ENCODE results near the genes THBS1 and INAFM2.

GRCh38 chr15:38671493-38672254 lies 107.1 kb upstream of the RASGRP1 start:
- PRO-cap: no peak

DNA sequence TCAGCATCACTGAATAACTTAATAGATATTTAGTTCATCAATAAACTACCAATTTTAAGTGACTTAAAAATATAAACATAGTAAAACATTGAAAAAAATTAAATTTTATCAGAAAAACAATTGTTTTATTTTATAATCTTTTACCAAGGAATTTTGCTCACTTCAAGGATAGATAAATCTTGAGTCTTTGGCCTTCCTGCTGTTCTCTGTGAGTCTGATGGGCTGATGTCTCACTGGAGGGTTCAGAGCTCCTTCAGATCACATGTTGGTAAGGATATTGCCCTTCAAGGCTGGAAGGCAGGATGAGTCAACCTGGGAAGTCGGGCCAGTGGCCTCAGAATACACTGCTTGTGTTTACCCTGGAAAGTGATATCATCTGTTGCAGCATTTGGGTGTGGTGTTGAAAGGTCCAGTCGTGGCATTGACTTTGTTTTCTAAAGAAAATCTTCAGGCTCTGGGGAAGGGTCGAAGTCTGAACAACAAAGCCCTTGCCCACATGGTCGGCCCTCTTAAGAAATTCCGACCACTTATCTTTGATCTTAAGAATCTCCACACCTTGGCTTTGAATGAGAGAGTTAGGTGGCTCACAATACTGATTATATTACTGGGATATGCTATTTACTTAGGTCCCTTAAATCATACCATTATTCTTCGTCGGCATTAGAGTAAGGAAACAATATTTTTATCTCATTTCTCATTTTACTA lies 303.7 kb upstream of the RASGRP1 start:
- PRO-cap: no peak

DNA sequence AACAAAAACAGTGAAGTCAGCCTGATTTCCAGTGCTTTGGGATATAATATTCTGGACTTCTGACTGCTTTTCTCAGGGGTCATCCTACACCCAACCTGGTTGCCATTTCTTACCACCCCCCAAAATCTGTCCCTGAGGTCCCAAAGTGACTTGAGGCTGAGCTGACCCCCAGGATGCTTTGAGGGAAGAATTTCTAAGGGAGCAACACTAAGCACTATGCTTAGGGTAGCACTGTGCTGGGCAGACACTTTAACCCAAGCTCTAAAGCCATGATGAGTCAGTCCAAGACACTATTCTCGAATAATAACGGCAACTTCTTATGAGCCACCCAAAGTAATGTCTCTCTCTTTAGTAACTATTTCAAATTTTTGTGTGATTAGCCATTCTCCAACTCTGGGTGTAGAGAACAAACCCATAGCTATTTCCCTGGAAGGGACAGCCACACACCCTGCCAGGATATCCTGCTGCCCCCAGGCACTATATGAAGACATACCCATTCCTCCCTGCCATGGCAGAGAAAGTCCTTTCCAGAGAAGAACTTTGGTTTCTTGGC lies 385.0 kb upstream of the THBS1 start:
- PRO-cap: no peak

DNA sequence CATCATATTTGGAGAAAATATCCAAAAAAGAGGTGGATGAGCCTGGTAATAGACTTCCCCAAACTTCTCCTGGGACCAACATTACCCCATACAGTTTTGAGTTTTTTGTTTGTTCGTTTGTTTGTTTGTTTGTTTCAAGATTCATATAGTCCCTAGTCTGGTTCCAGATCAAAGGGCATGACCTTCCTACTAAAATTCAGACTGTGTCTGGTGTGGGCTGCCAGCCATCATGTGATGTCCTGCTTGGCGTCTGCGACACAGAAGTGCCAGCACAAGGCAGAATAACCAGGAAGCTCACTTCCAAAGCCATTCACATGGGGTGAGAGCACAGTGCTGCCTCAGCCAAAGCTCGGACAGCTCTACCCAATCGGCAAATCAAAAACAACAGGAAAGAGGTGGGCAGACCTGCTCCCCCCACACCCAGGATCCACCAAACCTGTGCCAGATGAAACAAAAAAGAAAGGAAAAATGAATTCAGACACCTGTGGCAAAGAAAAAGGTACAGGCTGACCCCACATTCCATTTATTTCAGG lies 142.6 kb upstream of the THBS1 start:
- PRO-cap: no peak

DNA sequence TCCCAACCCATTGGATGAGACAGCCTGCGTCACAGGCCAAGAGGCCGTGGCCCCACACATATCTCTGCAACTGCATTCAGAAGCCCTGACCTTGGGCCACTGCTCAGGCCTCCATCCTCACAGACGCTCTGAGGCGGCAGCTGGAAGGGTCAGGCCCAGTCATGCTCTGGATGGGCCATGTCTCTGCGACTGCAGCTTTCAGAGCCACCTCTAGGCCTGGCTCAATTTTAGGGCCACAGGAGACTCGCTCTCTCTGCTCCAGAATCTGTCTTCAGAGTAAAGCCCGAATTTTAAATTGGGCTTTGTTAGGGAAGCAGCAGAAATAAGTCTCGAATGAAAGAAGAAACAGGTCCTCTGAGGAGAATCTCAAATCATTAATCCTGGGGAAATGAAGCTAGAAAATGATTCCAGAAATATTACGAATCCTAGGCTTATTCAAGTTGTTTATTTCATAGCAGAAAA lies 114.3 kb upstream of the THBS1 start:
- PRO-cap: no peak

DNA sequence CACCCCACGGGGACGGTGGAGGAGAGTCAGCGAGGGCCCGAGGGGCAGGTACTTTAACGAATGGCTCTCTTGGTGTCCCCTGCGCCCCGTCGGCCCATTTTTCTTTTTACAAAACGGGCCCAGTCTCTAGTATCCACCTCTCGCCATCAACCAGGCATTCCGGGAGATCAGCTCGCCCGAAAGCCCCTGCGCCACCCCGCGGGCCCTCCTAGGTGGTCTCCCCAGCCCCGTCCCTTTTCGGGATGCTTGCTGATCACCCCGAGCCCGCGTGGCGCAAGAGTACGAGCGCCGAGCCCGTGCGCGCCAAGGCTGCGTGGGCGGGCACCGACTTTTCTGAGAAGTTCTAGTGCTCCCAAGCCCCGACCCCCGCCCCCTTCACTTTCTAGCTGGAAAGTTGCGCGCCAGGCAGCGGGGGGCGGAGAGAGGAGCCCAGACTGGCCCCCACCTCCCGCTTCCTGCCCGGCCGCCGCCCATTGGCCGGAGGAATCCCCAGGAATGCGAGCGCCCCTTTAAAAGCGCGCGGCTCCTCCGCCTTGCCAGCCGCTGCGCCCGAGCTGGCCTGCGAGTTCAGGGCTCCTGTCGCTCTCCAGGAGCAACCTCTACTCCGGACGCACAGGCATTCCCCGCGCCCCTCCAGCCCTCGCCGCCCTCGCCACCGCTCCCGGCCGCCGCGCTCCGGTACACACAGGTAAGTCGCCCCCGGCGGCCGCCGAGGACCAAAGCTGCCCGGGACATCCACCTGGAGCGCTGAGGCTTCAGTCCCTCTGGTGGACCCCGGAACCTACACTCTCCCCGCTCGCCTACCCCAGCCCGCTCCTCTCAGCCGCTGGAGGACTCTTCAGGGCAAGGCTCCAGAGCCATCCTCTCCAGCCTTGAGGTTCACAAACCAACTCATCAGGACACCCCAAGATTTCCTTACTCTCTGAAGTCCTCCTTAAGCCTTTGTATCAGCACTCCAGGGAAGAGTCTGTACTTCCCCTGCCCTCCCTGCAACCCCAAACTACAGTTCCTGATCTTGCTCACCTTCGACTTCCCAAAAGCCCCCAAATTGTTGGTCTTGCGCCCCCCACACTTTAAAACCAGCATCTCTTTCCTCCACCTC lies at the start of gene THBS1:
THBS1 (plus strand) TSS at position 539 of the 1,102 bp plus-strand sequence.
- PRO-cap: bidirectional peak, plus-strand start at position 411 of the sequence, minus-strand start at position 377 of the sequence

DNA sequence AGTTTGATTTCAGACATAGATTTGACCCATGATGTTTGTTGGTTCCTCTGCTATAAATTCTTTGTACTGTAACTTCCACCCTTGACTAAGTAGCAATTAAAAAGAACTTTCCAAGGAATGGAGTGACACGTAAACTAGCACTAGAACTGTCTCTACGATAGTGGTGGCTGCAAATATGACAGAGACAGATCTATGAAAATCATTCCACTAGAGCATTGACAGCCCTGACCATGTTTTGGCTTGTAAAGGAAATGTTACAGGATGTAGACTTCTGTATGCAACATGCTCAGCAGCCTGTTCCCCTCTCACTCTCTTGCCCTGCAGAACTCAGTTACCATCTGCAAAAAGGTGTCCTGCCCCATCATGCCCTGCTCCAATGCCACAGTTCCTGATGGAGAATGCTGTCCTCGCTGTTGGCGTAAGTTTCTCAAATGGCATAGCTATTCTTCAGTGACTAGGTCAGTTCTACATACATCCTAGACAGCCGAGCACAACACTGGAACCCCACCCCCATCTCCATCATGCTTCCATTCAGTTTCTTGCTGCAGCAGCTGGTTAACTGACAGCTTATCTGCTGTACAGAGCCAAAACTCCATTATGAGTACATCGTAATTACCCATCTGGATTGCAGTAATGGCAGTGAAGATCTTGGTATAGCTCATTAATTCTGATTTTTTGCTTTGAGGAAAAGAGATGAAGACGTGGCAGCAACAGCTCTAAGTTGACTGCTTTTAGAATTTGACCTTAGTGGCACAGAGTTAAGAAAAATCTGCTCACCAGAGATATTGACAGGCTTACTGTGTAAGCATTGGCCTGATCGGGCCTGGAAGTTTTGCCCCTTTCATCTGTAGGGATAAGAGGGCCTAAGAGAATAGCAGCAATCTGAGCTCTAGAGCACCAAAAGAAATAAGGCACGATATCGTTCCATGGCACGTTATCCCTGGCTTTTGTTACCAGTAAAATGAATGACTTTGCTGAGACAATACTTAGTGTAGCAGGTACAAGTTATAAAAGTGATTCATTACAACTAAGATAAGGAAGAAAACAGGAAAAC lies 4.6 kb downstream of the THBS1 start:
- PRO-cap: no peak

DNA sequence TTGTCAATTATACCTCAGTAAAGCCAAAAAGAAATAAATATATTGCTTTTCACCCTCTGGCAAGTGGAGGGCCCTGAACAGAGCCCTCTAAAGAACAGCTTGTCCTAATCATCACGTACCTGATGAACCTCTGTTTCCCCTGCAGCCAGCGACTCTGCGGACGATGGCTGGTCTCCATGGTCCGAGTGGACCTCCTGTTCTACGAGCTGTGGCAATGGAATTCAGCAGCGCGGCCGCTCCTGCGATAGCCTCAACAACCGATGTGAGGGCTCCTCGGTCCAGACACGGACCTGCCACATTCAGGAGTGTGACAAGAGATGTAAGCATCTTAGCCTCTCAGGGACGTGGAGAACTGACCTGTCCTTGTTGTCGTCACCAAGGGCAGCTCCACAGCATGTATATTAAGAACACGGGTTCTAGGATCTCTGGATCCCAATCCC lies 6.3 kb downstream of the THBS1 start:
- PRO-cap: no peak

DNA sequence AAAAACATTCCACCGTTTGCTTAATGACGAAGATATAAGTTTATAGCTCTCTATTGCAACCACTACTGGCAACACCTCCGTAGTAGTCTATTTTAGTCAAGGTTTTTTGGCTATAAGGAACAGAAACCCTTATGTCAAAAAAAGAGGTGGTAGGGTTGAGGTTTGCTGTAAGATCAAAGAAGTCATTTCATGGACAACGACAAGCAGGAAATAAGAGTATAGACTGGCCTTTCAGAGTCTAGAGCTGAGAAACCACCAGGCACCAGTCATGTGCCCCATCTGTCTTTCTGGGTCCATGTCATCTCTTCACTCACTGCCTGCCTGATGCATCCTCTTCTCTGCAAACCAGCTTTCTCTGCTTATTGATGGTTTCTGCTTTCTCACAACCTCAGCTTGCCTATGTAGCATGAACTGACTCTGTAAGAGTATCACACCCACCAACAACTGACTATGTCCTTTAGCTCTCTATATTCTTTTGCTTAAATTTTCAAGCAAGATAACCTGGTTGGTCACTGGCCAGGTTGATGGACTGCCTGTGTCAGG lies 42.7 kb downstream of the THBS1 start:
- PRO-cap: no peak

GRCh38 chr15:39919281-39919714 lies 768 bp downstream of the GPR176 start:
- PRO-cap: no peak

GRCh38 chr15:40028698-40029457 lies 10.1 kb downstream of the SRP14 start:
- PRO-cap: no peak

- PRO-cap: no peak
These were observed 1.7 kb upstream of the SRP14 start for GRCh38 chr15:40040614-40041176.

DNA sequence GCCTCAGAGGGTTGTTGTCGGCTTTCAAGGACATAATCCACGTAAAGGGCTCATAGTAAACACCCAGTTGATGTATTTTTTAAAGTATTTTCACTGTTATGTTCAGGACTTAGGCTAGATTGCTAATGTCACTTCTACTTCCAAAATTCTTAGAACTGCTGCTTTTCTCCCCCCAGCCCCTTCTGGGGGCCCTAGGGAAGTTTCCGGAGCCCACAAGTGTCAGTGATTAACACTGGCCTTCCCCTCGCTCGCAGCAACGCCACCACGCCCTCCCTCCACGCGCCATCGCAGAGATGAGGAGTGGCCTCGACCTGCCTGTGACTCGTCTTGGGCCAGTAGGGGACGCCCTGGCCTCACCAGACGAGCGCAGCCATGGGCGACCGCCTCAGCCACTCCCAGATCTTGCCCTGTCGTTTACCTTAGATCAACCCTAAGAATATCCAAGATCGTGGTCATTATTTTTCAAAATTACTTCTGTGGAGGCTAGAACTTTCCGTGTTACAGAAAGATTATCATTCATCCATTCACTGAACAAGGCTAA lies 6.0 kb upstream of the SRP14 start:
- PRO-cap: no peak

DNA sequence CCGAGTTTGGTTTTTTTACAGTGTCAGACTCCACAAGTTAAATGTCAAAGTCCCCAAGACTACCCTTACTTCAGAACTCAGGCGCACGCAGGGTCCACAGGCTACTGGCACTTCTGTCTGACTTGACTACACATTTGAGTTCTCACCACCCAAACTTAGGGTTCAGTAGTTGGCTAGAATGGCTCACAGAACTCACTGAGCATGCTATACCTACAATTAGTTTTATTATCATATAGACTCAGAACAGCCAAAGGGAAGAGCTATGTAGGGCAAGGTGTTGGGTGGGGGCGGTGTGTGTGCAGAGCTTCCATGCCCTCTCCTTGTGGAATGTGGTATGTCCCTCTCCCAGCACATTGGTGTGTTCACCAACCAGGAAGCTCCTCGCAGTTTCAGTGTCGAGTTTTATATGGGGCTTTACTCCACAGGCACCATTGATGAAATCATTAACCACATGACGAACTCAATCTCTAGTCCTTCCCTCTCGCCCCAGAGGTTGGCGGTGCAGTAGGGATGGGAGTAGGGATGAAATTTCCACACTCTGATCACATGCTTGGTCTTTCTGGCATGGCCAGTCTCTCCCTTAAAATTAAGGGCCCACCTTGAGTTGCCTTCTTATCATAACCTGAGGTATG lies 13.5 kb upstream of the SRP14 start:
- PRO-cap: no peak

DNA sequence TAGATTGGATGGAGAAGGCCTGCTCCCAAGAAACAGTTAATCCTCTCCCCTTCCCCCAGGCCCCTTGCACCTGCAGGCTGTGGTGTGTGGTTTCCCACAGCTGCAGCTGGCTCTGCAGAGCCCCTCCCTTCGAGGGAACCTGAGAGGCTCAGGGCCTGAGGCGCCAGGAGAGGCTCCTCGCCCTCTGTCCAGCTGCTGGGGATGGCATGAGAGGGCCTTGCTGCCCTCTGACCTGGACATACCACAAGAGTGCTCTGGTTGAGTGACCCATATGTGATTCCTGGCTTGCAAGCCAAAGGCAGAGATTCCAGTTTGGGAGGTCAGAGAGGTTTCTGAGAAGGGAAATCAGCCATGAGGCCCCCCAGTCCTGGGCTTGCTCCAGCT lies 15.8 kb upstream of the SRP14 start:
- PRO-cap: no peak

DNA sequence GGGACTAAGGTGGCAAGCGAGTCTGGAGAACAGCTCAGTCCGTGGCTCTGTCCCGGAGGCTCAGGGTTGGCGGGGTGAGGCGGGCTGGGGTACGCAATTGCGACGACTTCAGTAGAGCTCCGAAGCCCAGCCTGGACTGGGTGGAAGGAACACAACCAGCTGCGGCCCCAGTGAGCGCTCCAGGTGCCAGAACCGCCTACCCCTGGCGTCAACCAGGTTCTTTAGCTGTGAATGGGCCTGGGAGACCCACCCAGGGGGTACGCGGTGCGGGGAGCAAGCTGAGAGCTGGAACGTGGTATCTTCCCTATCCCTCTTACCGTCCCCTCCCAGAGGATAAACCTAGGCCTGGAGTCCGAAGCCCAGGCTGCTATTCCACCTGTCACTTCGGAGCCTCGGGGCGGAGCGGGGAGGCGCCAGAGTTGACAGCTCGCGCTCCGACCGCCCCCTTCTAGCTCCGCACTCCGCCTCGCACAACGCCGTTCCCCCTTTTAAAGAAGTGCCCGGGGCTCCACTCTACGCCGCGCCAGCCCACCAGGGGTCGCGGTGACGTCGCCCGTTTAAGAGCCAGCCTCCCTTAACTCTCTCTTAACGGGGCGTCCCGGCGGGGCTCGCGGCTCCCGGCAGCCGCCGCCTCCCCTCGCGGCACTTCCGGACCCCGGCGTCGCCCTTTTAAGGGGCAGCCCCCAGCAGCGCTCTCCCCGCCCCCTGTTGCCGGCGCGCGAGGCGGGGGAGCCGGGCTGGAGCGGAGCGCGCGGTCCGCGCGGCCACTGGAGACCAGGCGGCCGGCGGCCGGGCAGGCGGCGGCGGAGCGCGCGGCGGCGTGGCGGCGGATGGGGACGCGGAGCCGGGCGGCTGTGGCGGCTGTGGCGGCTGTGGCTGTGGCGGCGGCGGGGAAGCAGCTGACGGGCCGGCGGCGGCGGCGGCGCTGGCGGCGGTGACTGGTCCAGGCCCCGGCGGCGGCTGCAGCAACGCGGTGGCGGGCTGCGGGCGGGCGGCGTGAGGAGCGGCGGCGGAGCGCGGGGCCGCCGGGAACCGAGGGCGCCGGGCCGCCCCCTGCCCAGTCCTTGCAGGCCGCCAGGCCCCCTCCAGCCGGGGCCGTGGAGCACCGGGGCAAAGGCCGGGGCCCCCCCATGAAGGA lies at the start of gene INAFM2:
INAFM2 (plus strand) TSS at position 767 of the 1,138 bp plus-strand sequence.
- PRO-cap: bidirectional peak, plus-strand start at position 491 of the sequence, minus-strand start at position 463 of the sequence; bidirectional peak, plus-strand start at position 770 of the sequence, minus-strand start at position 644 of the sequence

- PRO-cap: no peak
These were observed 1.6 kb upstream of the PHGR1 start for GRCh38 chr15:40348995-40349912.

- PRO-cap: no peak
These were observed 818 bp downstream of the DISP2 start for GRCh38 chr15:40358648-40359426.

GRCh38 chr15:40385967-40387164 lies 3.8 kb downstream of the KNSTRN start:
- PRO-cap: no peak

DNA sequence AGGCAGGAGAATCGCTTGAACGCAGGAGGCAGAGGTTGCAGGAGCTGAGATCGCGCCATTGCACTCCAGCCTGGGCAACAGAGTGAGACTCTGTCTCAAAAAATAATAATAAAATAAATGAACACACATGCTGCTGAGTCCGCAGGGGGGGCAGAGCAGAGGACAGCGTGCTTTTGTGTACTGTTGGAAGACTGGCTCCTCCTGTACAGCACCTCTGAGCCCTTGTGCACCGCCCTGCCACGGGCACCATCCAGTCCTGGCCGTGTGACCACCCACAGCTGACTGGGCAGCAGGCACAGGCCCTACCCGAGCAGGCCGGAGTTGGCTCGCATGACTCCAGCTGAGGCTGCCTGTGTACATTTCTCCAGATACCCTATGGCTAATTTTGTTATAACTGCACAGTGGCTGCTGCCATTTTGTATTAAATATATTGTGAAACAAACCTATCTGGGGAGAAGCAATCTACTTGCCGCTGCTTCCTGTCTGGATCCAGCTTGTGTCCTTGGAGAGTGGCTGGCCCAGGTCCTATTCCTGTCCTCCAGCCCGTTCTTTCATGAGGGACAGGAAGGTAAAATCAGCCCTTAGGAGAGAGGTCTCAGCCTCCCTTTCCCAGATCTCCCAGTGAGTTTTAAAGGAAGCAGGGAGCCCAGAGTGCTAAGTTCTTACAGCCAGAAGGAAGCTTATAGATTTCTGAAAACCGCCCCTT lies 14.6 kb downstream of the IVD start:
- PRO-cap: no peak

Measured in Metastatic Pancreatic Carcinoma in the Ovary (tissue), 1 donor.